Tongue (tissue), 2 donors: Measurements from ENCODE around the genes PRAMEF9, PRAMEF8 and PRAMEF17.

GRCh38 chr1:11938723-11939303 is 4.3 kb downstream of the PLOD1 start:
- RAMPAGE, long total RNA = no peak

- RAMPAGE, long total RNA = no peak
Measured at GRCh38 chr1:11984011-11984519, 3.8 kb downstream of the MFN2 start.

GRCh38 chr1:11990166-11991422 is 10.3 kb downstream of the MFN2 start:
- RAMPAGE, long total RNA = no peak

GRCh38 chr1:12193891-12194472 is 27.2 kb downstream of the TNFRSF1B start:
- RAMPAGE, long total RNA = no peak

DNA sequence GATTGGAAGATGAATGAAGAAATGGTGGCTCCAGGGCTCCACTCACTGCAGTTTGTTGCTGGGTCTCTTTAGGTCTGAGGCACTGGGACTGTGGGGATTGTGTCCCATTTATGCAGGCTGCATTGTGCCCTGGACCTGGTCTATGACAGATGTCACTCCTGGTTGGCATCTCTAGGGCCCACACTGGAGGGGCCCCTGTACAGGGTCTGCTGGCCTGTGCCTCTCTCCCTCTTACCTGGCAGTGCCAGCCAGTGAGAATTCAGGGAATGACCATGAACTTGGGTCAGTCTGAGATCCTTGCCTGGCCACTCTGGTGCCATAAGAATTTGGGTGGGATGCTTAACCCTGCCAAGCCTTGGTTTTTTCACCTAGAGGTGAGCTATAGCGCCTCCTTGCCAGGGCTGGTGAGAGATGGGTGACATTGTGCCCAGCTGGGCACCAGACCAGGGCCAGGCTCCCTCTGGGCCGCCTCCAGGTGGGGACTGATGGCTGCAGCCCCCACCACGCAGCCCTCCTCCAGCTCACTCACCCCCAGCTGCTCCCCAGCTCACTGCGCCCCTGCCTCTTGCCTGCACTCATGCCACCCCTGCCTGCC is 26.9 kb upstream of the VPS13D start:
- RAMPAGE, long total RNA = no peak

GRCh38 chr1:12205318-12205555 is 24.6 kb upstream of the VPS13D start:
- RAMPAGE, long total RNA = no peak

- RAMPAGE, long total RNA = no peak
Measured at GRCh38 chr1:12345853-12346221, 116.0 kb downstream of the VPS13D start.

DNA sequence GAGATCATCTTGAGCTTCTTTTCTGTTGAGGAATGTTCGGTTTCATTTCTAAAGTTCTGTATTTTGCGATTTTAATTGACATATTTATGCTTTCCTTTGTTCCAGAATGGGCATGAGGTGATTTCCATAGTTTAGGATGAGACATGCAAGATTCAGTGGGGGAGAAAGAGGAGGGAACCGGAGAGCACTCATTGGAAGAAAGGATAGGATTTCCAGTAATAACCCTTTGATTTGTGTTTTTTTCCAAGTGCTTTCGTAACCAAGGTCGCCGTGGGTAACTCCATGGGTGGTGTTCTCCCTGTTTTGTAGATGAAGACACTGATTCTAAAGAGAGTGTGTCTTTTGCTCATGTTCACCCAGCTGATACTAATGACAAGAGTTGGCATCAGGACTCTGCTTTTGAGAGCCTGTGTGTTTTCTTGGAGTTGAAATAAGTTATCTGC is 170.2 kb downstream of the DHRS3 start:
- RAMPAGE, long total RNA = no peak

DNA sequence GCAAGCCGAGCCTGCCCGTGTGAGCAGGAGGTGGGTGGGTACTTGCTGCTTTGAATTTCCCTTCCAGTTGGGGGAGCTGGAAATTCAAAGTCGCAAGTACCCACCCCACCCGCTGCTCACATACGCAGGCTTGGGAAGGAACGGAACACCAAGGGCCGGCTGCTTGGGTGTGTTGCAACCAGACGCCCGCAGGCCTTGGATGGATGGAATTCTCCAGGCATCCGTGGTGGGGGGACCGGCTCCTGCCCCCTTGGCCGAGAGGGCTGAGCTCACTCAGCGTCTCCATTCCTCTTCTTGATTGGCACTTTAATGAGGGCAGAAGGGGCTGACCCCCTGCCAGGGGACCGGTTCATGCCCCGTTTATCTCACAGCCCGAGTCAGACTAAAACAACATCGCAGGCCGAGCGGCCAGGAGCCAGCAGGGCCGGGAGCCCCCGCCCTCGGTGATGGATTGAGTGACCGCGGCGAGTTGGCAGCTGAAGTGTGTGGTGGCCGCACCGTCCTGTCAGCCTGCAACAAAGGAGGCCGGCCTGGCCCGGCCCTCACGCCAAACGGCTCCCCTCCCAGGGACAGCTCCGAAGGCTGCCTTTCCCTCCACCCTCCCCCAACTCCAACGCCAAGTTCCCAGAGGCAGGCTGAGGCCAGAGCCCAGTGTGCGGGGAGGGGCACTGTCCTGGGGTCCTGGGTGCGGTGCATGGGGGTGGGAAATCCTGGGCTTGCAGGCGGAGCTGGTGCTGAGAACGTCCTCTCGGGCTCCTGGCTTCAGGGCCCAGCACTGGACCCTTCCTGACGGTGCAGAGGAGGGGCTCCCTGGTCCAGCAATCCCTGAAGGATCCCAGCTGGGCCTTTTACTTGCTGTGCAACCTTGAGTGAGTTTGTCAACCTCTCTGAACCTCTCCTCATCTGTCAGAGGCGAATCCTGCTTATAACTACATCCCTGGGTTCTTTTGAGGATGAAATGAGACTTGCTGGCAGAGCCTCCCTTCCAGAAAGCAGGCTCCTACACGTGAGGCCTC is 77.7 kb downstream of the DHRS3 start:
- RAMPAGE, long total RNA = no peak

DNA sequence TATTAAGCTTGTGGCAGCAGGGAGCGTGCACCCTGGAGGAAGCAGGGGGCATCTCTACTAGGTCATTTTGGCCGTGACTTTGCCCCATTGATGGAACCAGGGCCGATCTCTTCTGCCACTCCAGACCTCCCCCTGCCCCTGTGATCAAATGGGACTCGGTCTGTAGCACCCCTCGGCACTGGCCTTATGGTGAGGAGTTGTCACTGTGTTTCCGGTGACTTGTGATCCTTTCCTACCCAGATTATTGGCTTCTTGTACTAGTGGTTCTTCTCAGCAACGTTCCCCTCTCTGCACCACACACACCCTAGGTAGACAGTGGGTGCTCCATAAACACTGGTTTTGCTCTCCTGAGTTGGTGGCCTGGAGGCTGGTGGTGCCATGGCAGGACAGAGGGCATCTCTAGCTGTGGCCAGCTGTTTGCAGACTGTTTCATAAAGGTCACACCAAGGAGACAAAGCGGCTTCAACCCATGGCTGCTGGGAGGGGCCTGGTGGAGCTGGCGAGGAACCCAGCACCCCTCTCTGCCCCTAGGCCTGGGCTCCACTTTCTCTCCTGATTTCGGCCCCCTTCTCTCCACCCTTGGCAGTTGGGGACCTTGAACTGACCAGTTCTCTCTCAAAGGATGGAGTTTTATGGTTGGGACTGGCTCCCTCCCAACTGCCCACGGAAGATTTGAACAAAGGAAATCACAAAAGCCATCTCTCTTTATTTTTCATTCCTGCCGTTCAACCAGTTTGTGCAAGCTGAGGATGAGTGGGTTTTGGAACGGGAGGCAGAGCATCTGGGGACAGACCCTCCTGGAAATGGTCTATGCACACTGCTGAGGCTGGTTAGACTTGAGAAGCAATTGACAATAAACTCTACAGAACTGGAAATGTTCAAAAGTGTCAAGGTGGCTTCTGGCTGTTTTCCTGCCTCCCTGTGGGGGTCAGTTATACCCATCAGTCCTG is 50.5 kb downstream of the DHRS3 start:
- RAMPAGE, long total RNA = no peak

DNA sequence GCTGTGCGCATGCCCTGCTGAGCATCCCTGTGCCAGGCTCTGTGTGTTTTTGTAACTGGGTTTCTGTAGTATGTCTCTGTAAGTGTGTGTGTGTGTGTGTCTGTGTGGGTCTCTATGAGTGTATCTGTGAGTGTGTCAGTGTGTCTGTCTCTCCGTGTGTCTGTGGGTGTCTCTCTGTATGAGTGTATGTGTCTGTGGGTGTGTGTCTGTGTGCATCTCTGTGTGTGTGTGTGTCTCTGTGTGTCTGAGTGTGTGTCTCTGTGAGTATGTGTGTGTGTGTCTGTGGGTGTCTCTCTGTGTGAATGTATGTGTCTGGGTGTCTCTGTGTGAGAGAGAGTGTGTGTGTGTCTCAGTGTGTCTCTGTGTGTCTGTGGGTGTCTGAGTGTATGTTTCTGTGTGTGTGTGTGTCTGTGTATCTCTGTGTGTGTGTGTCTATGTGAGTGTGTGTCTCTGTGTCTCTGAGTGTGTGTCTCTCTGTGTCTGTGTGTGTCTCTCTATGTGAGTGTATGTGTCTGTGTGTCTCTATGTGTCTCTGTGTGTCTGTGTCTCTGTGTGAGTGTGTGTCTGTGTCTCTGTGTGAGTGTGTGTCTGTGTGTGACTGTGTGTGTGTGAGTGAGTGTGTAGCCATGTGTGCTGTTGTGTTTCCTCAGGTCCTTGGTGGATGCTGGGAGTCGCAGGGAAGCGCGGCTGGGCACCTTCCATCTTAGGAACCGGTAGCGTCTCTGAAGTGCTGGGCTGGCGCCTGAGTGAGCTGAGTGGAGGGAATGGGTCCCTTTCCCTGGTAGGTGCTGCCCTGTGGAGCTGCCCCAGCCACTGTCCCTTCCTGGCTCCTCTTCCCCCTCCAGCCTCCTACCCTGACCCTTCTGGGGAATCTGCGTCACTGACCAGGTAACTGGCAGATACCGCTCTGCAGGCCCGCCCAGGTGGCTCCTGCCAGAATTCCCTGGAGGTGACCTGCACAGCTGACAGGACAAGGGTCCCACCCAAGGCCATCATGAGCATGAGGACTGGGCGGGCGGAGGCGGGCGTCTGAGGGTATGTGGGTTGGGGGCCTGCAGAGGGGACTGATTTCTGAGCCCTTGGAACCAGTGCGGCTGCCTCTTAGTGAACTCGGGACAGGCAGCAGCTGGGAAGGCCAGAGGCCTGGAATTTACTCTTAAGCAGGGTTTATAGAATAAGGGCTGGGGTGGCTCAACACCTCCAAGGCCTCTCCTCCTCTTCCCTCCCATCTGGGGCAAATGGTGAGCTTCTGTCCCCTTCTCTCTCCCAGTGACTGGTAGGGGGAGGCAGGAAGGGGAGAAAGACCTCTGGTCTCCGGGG is 32.8 kb downstream of the DHRS3 start:
- RAMPAGE, long total RNA = no peak

- RAMPAGE, long total RNA = no peak
Measured at GRCh38 chr1:13171647-13172053, at the start of gene PRAMEF9. Gene PRAMEF9, plus strand, starts transcription at chr1:13171848.

- RAMPAGE, long total RNA = no peak
Measured at GRCh38 chr1:13284987-13285297, at the start of gene PRAMEF8. Gene PRAMEF8, minus strand, starts transcription at chr1:13285137.

GRCh38 chr1:13389268-13389885 is at the start of gene PRAMEF17:
Gene PRAMEF17, plus strand, starts transcription at chr1:13389632.
- RAMPAGE, long total RNA = no peak

DNA sequence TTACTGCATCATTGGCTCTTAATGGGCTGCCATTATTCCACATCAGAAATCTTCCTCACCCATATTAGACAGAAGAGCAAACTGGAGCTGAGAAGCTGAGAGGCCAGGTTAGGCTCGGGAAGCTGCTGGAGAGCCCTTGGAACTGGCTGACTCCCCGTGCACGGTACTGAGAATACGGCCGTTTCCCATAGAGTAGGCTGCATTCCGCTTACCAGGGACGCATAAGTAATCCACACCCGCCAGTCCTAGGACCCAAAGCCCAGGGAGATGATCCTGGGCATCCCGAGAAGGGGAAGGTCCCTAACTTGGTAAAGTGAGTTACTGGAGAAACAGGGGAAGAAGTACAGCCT is 1.4 kb downstream of the LRRC38 start:
- RAMPAGE, long total RNA = no peak

DNA sequence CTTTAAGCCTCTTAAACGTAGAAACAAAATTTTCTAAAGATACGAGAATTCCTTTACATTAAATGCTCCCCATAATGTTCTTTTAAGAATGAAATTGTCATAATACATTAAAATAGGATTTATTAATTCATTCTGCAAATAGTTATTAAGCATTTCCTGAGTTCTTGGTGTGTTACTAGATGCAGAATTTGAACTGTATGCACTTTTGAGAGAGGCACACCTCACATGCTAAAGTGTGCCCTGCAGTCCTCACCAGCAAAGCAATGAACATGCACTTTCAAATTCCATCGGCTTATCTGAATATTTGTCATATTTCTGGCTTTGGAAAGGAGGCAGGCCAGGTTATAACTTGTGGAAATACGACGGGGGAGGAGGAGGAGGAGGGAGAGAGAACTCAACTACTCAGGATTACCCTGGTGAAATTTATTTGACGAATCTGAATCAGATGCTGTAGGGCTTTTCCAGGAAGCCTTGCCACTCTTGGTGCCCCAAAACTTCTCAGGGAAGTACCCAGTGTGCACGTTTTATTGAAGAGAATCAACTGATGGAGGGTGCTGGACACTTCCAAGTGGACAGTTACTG is 3.6 kb downstream of the PDPN start:
- RAMPAGE, long total RNA = no peak

DNA sequence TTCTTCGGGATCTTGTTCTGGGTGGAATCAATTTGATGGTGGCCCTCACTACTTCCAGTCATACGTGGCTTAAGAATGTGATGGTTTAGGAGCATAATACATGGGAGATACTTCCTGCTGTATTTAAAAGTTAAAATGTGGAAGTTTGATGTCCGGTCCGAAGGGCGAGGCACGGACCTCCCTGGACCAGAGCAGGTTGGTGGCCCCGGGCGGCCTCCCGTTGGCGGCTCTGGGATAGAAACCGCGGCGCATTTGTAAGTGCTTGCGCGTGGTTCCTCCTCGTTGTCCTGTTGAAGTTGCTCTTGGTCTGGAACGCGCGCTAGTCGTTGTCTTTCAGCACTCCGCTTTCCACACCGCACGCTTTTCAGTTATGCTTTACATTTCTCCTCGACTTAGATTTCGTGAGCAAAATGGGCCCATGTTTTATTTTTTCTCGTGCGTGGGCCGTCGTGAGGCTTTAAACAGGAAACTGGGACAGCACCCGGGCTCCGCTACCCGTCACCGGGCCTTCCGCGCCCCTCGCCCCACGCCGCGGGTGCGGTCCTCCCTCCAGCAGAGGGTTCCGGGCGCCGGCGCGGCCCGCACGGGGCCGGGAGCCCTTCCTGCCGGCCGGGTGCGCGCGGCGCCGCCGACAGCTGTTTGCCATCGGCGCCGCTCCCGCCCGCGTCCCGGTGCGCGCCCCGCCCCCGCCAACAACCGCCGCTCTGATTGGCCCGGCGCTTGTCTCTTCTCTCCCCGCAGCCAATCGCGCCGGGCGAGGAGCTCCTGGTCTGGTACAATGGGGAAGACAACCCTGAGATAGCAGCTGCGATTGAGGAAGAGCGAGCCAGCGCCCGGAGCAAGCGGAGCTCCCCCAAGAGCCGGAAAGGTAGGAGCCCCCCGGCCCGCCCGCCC is 48.9 kb downstream of the PRDM2 start:
- RAMPAGE, long total RNA = no peak

- RAMPAGE, long total RNA = no peak
Measured at GRCh38 chr1:13749514-13750570, 49.9 kb downstream of the PRDM2 start.

DNA sequence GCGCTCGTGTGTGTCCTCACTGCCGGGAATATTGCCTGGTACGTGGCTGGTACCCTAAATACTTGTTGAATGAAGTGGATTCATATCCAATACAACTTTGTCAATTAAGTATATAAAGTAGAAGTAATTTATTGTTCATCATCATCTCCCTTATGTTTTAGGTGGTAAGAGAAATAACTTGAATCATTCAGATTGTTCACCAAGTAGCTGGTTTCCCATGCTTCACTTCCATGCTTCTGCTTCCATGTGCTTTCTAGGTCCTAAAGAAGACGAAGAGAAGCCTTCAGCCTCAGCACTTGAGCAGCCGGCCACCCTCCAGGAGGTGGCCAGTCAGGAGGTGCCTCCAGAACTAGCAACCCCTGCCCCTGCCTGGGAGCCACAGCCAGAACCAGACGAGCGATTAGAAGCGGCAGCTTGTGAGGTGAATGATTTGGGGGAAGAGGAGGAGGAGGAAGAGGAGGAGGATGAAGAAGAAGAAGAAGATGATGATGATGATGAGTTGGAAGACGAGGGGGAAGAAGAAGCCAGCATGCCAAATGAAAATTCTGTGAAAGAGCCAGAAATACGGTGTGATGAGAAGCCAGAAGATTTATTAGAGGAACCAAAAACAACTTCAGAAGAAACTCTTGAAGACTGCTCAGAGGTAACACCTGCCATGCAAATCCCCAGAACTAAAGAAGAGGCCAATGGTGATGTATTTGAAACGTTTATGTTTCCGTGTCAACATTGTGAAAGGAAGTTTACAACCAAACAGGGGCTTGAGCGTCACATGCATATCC is 78.4 kb downstream of the PRDM2 start:
- RAMPAGE, long total RNA = no peak

DNA sequence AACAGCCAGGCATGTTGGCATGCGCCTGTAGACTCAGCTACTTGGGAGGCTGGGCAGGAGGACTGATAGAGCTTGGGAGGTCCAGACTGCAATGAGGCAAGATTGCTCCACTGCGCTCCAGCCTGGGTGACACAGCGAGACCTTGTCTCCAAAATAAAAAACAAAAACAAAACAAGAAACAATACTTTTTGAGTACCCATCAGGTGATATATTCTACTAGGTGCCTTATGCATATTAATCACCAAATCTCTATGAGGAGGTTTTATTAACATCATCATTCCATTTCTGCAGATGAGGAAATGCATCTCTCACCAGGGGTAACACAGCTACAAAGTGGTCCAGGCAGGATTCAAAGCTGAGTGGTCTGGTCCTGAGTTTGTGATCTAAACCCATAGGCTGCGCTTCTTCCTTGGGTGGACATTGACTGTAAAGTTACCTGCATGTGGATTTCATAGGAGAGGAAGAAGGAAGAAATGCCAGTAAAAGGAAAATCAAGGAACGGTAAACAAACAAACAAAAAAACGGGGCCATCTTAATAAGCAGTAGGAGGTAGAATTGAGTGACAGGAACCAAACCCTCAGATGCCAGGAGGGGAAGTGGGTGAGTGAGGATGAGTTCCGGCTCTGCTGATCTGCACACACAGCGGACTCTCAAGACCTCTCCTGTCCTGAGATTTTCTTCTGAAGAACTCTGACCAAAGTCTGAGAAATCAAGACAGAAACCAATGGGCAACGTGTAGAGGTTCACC is 323.4 kb downstream of the PRDM2 start:
- RAMPAGE, long total RNA = no peak